PFSK-1 (cell line): Measurements from ENCODE around the genes YWHAB, SDC4, DBNDD2 and SPINT4.

- RRBS = no CpG with 5 or more reads among the region's 2 CpGs
Measured at GRCh38 chr20:44584083-44584431, 1.7 kb downstream of the PKIG start.

- RRBS = no CpG with 5 or more reads among the region's 7 CpGs
Measured at GRCh38 chr20:44644689-44645193, 6.8 kb downstream of the ADA start.

DNA sequence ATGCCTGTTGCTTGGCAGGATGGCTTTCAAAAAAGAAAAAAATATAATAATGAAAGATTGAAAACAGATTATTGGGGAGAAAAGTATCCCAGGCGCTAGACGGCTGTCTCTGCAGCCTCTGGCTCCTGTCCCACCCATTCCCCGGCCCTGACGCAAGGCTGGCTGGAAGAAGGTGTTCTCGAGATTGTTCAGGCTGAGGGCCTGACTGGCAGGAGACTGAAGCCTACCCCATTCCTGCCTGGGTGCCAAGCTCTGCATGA lies 23.6 kb upstream of the CCN5 start:
- RRBS = no CpG with 5 or more reads among the region's 5 CpGs

GRCh38 chr20:44720567-44721126 lies 5.5 kb downstream of the CCN5 start:
- RRBS = no CpG with 5 or more reads among the region's 7 CpGs

- RRBS = no CpG with 5 or more reads among the region's 14 CpGs
Measured at GRCh38 chr20:44728686-44729627, 13.8 kb downstream of the CCN5 start.

GRCh38 chr20:44885474-44886595 lies at the start of gene YWHAB:
Gene YWHAB (plus strand): TSS chr20:44885705.
- RRBS = 1% methylated on average over 37 of the region's 93 CpGs

DNA sequence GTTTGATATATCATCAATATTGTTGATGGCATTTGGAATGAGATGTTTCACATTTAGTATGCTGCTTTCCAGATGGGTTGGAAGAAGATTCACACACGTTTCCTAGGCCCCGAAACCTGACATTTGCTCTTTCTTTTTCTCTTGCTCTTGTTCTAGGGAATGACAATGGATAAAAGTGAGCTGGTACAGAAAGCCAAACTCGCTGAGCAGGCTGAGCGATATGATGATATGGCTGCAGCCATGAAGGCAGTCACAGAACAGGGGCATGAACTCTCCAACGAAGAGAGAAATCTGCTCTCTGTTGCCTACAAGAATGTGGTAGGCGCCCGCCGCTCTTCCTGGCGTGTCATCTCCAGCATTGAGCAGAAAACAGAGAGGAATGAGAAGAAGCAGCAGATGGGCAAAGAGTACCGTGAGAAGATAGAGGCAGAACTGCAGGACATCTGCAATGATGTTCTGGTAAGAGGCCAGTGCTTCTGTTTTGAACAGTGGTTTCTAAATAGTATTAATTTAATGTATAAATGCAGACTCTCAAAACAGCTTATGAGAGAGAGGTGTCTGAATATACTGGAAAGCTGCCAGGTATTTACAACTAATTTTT lies 8.4 kb upstream of the PABPC1L start:
- RRBS = no CpG with 5 or more reads among the region's 10 CpGs

DNA sequence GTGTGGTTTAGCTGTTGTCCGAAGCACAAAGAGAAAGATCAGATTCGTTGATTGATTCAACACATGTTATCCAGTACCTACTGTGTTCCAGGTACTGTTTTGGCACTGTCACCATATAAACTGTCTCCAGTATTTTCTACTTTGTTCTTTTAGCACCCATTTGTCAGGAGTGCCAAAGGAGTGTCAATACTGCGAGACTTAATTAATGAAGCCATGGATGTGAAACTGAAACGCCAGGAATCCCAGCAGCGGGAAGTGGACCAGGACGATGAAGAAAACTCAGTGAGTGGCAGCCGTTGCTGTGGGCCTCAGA lies 33.9 kb downstream of the STK4 start:
- RRBS = no CpG with 5 or more reads among the region's 7 CpGs

DNA sequence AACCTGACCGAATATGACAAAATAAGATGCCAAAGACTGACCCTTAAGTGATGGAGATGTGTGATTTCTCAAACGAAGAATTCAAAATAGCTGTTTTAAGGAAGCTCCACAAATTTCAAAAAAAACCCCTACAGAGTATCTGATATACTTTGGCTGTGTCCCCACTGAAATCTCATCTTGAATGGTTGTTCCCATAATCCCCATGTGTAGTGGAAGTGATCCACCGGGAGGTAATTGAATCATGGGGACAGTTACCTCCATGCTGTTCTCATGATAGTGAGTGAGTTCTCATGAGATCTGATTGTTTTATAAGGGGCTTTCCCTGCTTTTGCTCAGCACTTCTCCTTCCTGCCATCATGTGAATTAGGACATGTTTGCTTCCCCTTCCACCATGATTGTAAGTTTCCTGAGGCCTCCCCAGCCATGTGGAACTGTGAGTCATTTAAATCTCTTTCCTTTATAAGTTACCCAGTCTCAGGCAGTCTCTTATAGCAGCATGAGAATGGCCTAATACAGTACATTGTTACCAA lies 20.1 kb upstream of the PI3 start:
- RRBS = no CpG with 5 or more reads among the region's 3 CpGs

DNA sequence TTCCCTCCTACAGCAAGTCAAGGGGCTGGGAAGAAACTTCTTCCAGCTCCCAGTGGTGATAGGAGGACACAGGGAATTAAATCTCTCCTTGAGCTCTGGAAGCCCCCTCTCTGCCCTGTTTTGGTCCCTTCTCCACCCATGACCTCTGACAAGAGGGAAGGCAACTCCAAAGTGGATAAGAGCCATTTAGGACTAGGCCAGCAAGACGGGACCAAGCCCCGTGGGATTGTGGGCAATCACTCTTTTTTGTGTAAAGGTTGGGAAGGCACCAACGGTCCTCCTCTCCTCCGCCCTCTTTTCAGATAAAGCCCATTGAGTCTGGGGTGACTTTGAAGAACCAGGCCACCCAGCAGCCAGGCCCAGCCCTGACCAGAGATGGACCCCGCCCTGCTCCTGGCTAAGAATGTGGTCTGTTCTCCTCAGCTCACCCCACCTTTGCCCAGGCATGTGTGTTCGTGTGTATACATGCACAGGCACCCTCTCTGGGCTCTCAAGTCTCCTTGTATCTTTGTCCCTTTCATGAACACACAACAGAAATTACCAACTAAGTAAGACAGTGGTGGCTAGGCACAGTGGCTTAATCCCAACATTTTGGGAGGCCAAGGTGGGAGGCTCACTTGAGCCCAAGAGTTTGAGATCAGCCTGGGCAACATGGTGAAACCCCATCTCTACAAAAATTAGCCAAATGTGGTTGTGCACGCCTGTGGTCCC lies 9.2 kb downstream of the SDC4 start:
- RRBS = no CpG with 5 or more reads among the region's 7 CpGs

DNA sequence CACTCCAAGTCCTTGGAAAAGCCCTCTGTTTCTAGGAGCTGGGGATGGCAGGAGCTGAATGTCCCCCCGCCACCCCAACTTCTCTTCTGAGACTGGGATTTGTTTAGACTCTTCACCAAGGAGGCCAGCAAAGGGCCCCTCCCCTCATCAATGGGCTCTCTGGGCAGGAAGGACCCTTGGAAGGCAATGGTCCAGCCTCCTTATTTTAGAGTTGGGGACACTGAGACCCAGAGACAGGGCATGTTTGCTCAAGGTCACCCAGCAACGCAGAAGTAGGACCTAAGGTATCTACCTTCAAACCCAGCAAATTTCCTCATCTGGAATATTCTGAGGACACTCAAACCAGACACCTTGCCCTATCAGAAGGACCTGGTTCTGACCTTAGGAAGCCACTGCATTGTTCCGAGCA lies 3.6 kb downstream of the SDC4 start:
- RRBS = no CpG with 5 or more reads among the region's 3 CpGs

- RRBS = no CpG with 5 or more reads among the region's 6 CpGs
Measured at GRCh38 chr20:45346035-45346727, 2.0 kb downstream of the SDC4 start.

GRCh38 chr20:45348262-45348884 lies at the start of gene SDC4:
Gene SDC4 (minus strand): TSS chr20:45348424.
- RRBS = 57% methylated on average over 8 of the region's 50 CpGs

DNA sequence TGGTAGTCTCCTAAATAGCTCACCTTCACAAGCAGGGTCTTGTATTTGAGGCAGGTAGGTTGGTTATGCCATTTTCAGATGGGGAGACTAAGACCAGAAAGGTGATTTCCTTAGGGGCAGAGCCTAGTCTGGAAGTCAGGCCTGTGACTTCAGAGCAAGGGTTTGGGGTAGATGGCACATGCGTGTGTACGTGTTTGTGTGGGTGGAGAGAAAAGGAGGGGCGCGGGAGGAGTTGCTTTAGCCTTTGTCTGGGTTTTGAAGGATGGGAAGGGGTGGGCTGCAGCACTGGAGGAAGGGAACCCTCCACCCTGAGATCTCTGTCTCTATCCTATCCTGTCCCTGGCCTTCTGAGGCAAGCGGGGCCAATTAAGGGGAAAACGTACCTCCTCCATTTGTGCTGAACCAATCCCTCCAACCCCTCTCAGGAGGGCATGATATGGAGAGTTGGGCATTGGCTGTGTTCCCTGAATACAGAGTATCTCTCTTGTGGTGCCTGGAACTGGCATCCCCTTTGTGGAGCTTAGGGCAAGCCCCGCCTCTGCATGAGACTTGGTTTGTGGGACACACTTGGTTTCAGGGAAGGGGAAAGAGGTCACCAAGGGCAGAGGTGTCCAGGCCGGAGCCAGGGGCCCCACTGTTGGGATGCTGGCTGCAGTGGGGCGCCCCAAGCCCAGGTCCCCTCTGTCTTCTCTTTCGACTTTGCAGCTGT lies at the start of gene DBNDD2:
Gene DBNDD2 (plus strand): TSS at position 564 of the 709 bp plus-strand sequence.
- RRBS = no CpG with 5 or more reads among the region's 10 CpGs

DNA sequence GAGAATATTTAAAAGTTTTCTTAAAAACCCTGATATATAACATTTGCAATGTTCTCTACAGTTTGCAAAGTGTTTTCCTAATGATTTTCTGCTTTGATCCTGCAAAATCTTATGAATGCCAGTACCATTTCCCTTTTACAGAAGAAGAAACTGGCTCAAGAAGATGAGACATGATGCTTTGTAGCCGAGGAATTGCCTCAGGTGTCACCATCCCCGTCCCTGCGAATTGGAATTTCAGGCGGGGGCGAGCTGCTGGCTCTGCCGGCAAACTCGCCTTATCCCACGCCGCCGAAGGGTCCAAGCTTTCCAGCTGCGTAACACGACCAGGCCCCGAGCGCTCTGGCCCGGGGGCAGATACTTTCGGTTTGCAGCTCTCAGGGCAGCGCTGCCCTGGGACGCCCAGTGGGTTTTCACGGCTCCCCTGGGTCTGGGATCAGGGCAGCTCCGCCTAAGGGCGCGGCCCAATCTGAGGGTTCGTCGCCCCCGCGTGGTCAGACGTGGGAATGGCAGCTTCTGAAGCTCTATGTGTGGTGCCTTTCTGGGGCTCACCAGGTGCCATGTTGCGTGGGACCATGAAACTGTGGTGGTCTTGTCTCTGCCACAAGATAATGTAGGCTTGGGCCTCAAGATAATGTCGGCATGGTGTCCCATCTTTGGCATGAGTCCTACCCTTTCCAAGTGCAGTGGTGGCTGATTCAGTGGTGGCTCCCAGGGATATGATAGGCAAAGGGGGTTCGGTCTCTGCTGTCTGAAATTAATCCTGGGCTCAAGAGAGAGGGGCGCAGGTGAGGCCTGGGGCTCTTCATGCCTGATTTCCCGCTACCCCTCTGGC lies 20.9 kb downstream of the PIGT start:
- RRBS = 3% methylated on average over 10 of the region's 32 CpGs

DNA sequence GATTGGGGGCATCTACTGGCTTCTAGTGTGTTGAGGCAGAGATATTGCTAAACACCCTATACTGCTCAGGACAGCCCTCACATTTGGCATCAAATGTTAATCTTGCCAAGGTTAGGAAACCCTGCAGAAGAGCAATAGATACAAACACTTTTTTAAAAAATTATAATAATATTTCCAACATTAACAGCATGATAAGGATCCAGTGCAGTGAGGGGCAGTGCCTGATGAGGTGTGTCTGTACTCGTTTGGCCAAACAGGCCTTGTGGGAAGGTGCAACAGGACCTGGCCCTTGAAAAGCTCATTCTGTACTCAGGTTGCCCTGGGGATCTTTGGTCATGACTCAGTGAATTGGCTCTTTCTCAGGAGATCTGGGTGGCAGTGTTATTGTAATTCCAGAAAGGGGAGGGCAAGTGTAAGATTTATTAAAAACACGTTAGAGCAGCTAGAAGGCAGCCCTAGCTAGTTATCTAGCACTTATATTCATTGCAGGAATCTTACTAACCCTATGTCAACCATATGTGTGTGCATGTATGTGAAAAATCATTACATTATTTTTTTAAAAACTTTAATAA lies 2.8 kb upstream of the SPINT3 start:
- RRBS = no CpG with 5 or more reads among the region's 2 CpGs

GRCh38 chr20:45722154-45722588 lies at the start of gene SPINT4:
Gene SPINT4 (plus strand): TSS chr20:45722347.
- RRBS = no CpG with 5 or more reads among the region's 2 CpGs

DNA sequence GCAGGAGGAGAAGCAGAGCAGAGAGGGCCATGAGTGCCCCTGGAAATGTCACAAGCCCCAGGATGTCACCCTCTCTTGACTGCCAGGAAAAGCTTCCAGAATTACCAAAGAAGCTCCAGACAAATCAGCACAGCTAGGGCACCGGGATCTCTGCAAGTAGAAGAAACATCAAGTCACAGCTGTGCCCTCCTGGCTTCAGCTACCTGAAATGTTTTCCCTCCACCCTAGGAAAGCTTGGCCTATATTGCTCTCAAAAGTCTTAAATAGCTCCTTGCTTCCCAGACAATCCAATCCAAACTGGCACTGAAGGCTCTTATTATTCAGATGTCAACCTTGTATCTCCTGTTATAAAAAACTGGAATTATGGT lies 17.4 kb downstream of the WFDC3 start:
- RRBS = no CpG with 5 or more reads among the region's 1 CpG

DNA sequence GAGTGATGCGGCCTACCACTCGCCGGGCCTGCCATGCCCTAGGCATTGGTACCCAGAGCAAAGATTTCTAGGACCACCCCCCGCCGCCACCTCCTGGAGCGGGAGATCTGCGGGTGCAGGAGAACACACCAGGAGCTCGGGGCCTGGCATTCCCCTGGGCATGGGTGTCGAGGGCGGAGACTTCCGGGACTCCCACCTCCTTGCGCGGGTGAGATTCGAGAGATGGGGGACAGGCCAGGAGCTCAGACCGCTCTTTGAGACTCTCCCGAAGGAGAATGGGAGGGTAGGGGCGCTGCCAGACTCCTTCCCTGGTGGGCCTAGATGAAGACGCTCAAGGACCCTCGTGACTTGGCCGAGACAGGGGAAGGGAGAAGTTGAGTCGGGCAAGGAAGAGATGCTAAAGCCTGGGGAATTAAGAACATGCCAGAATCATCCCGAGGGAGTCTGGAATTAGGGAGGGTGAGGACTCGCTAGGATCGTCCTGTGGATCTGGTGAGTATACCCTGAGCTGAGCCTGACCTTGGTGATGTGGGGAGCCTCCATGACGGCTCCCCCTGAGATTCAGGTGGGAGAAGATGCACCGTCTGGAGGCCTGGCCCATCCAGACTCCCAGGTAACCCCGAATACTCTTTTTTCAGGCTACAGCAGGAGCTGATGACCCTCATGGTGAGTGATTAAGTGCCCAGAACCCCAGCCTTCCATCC lies 507 bp downstream of the UBE2C start:
- RRBS = 0% methylated on average over 1 of the region's 27 CpGs

DNA sequence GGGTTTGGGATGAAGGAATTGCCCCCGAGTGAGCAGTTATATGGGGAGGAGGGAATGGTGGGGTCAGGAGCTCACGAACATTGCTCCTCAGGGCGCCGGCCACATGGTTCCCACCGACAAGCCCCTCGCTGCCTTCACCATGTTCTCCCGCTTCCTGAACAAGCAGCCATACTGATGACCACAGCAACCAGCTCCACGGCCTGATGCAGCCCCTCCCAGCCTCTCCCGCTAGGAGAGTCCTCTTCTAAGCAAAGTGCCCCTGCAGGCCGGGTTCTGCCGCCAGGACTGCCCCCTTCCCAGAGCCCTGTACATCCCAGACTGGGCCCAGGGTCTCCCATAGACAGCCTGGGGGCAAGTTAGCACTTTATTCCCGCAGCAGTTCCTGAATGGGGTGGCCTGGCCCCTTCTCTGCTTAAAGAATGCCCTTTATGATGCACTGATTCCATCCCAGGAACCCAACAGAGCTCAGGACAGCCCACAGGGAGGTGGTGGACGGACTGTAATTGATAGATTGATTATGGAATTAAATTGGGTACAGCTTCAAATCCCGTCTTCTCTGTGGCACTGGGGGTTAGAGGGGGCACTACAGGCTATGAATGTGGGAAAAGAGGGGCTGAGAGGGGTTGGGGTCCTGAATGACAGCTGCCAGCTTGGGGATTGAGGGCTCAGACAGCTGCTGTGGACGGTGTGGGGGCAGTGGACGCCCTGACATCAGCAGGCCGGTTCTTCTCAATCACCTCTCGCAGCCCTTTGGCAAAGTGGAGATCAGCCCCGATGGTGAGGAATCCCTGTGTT lies 7.3 kb downstream of the CTSA start:
- RRBS = no CpG with 5 or more reads among the region's 19 CpGs